Measurements from ENCODE around the gene CDKN1A.

DNA sequence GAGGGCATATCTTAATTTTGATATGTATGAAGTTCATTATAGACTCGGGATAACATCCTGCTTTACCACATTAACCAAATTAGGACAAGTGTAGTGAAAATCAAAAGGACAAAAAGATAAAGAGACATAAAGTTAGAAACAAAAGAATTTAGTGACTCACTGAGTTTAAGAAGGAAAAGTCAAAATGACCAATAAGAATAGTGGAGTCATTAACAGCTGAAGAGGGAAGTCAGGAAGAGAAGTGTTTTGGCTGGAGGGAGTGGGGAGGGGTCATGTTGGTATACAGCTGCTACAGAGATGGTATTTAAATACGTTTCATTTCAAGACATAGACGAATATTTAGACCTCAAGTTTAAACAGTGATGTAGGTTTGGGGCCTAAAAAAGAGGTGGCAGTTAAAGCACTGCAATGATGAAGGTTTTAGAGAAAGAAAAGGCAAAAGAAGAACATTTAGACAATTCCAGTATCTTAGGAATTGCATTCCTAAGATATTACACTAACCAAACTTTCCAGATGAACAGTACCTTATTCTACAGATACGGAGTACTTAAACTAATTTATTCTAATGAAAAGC, 10.6 kb downstream of the FKBP5 start:
- PRO-cap, result no peak

- PRO-cap, result bidirectional peak, plus-strand start at chr6:35687407, minus-strand start at chr6:35687360
Observed at GRCh38 chr6:35687185-35687456, 1.6 kb downstream of the FKBP5 start.

- PRO-cap, result no peak
Observed at GRCh38 chr6:35718384-35718878, 18.4 kb upstream of the ARMC12 start.

GRCh38 chr6:35719442-35720305, 17.2 kb upstream of the ARMC12 start:
- PRO-cap, result bidirectional peak, plus-strand start at chr6:35719993, minus-strand start at chr6:35720137

DNA sequence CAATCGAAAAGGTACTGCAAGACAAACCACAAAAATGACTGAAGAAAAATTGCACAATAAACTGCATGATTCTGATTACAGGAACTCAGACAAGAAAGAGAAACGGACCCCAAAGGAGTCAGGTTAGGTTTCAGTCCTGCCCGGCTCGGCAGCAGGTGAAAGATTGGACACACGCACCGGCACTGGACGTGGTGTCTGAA, 5.2 kb downstream of the SLC26A8 start:
- PRO-cap, result no peak

DNA sequence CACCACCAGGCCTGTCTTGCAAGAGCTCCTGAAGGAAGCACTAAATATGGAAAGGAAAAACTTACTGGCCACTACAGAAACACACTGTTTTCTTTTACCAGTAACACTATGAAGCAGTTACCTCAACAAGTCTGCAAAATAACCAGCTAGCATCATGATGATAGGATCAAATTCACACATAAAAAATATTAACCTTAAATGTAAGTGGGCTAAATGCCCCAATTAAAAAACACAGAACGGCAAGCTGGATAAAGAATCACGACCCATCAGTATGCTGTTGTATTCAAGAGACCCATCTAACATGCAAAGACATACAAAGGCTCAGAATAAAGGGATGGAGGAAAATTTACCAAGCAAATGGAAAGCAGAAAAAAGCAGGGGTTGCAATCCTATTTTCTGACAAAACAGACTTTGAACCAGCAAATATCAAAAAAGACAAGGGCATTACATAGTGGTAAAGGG, 45.1 kb upstream of the MAPK13 start:
- PRO-cap, result no peak

- PRO-cap, result bidirectional peak, plus-strand start at chr6:36118901, minus-strand start at chr6:36118619
Observed at GRCh38 chr6:36118343-36118963, 11.9 kb upstream of the MAPK13 start.

- PRO-cap, result bidirectional peak, plus-strand start at chr6:36131782, minus-strand start at chr6:36131694; bidirectional peak, plus-strand start at chr6:36131891, minus-strand start at chr6:36131806
Observed at GRCh38 chr6:36131583-36131952, 1.3 kb downstream of the MAPK13 start.

DNA sequence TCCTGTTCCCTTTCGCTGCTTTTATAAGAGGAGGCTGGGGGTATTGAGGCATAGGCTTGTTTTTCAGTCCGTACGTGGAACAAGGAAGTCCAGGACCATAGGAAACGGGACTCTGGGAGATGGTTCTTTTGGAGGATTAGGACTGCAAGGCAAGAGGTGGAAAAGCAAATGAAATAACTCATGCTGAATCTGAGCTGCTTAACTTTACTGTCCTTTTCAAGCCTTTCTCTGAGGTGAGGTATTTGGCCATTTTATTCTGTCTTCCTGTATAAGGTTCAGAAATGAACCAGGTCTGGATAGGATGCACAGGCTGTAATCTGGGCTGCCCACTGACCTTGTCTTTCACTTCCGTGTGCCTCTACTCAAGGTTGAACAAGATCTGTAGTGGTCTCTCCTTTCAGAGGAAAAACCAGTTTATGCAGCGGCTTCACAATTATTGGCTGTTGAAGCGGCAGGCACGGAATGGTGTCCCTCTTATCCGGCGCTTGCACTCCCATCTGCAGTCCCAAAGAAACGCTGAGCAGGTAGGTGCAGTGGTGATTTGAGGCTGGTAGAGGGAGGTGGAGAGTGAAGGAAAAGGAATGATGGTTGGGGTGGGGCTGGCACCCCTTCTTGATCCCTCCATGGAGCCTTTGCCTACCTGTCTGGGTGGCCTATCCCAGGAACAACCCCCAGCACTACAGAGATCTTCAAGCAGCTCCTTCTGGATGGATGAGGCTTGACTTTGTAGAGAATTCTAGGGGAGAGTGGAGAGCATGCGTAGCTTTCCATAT, 7.9 kb downstream of the BRPF3 start:
- PRO-cap, result no peak

DNA sequence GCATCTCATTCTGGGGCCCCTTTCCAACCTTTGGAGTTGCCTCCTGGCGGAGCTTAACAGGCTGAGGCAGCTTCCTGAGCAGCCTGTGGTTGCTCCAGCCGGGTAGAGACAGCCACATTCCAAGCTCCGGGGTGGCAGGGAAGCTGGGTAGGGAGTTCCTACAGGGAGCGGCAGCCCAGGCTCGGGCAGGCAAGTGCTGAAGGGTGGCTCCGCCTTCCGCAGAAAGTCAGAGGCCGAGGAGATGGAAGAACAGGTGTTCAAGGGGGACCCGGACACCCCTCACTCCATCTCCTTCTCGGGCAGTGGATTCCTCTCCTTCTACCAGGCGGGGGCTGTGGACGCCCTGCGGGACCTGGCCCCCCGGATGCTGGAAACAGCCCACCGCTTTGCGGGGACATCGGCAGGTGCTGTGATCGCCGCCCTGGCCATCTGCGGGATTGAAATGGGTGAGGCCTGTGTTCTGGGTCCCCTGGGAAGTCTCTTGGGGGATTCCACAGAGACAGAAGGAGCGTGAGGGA, 418 bp downstream of the PNPLA1 start:
- PRO-cap, result no peak

GRCh38 chr6:36360510-36360951, 23.8 kb upstream of the BNIP5 start:
- PRO-cap, result no peak

DNA sequence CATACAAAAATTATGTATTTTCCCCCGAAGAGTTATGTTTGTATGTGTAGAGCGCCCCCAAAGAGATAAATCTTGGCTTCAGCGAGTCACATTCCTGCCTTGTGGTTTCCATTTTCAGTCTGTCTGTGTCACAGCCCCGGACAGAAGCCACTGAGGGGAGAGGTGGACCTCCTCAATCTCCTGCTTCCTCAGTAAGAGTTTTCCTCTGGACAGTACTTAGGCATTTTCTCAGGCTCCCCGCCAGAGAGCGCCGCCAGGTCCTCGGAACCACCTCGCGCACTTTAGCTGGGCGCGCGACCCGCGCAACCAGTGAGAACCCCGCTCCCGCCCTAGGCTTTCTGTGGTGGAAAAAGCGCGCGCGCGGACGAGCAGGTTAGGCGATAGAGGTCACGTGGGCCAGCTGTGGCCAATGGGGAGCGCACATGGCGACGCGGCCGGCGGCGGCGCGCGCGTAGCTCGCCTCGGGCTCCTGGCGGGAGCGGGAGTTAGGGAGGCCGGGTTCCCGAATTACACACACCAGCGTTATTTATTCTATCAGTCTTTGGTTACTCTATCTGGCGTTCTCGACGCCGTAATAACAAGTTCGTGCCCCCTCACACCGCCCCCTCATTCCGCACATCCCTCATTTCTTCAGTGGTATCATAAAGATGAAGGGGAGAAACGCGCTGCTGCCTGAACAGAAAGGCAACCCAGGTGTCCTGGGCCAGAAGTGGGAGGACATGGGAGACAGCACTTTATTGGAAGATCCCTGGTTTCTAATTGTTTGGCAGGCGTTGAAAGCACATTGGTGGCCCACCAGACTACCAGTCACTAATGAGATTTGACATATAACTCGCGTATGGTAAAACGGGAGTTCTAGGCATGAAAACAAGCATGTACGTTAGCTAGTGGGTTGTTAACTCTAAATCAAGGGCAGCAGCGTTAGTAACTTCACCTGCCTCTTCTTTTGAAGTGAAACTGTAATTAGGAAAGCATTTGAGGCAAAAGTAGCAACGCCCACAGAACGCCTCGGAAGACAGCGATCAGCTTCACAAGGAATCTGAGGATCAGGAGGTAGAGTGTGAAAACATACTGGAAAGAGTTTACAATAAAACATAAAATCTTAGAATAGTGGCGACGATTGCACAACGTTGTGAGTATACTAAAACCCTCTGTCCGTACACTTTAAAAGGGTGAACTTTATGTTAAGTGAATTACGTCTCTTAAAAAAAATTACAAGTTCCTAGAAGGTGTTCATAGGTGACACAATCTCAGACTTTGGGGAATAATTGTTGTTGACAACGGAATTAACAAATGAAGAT, 19.1 kb downstream of the PXT1 start:
- PRO-cap, result bidirectional peak, plus-strand start at position 472 of the sequence, minus-strand start at position 340 of the sequence

DNA sequence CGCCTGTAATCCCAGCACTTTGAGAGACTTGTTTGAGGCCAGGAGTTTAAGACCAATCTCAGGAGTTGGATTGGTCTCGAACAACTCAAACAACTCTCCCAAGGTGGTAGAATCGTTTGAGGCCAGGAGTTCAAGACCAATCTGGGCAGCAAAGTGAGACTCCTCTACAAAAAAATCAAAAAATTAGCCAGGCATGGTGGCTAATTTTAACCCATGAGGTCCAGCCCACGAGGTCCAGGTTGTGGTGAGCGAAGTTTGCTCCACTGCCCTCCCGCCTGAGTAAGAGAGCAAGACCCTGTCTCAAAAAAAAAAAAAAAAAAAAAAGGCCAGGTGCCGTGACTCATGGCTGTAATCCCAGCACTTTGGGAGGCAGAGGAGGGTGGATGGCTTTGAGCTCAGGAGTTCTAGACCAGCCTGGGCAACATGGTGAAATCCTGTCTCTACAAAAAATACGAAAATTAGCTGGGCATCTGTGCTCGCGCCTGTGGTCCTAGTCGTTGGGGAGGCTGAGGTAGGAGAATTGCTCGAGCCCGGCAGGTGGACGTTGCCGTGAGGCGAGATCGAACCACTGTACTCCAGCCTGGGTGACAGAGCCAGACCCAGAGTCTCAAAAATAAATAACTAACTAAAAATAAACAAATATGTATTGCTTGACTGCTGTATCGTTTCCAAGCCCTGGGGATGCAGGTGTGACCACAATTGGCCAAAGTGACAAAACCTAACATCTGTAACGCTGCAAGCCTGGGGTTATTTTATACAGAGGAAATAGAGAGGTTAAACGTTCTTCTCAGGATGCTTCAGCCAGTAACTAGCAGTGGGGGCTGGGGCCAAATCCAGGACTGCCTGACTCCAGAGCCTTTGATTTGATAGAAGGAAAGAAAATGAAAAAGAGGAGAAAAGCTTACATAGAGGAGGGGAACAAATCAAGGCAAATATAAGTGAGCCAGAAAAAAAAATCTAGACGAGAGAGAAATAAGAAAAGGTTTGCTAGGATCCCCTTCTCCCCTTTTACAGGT, 2.1 kb upstream of the SRSF3 start:
- PRO-cap, result no peak

DNA sequence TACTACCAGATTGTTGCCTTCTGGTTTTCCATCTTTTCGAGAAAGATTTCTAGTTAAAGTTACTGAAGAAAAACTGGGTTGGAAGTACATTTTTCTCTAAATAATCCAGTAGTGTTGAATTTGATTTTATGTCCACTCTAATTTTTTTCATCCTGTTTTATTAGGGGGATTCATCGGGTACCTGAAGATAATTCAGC, 10.7 kb downstream of the SRSF3 start:
- PRO-cap, result no peak

DNA sequence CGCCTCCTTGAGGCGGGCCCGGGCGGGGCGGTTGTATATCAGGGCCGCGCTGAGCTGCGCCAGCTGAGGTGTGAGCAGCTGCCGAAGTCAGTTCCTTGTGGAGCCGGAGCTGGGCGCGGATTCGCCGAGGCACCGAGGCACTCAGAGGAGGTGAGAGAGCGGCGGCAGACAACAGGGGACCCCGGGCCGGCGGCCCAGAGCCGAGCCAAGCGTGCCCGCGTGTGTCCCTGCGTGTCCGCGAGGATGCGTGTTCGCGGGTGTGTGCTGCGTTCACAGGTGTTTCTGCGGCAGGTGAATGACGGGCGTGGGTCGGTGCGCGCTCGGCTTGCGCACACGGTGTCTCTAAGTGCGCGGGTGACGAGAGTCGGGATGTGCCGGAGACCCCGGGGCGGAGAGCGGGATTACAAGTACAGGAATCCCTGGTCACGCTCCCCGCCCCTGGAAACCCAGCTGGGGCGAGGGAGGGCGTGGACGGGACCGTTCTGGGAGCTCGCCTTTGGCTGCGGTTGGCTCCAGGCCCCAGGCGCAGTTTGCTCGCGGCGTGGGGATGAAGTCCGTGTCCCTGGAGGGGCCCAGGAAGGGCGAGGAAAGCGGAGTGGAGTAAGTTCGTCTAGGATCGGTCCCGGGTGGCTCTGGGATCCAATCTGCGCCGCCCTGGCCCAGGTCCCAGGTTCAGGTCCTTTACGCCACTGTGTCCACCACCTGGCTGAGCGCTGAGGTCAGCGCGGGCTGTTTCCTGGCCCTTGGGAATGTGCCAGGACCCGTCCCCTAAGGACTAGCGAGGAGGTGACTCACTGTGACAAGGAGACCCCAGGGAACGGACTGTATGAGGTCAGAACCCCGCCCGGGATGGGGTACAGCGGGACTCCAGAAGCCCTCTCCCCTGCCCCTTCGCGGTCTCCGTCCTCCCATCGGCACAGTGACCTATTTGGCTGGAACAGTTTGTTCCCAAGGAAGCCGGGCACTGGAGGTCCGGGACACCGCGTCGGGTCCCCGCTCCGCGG, at the start of gene CDKN1A:
TSS of gene CDKN1A (plus strand) at position 66 of the 1,004 bp plus-strand sequence.
- PRO-cap, result bidirectional peak, plus-strand start at position 66 of the sequence, minus-strand start outside the sequence; bidirectional peak, plus-strand start at position 835 of the sequence, minus-strand start at position 532 of the sequence; bidirectional peak, plus-strand start outside the sequence, minus-strand start at position 921 of the sequence

- PRO-cap, result no peak
Observed at GRCh38 chr6:36683336-36683798, 4.9 kb downstream of the CDKN1A start.

- PRO-cap, result no peak
Observed at GRCh38 chr6:36836393-36837191, 2.7 kb downstream of the CPNE5 start.

- PRO-cap, result no peak
Observed at GRCh38 chr6:36873832-36874250, 762 bp downstream of the PPIL1 start.

GRCh38 chr6:36888518-36889486, 3.0 kb downstream of the C6orf89 start:
- PRO-cap, result no peak

- PRO-cap, result no peak
Observed at GRCh38 chr6:36906280-36907068, 20.7 kb downstream of the C6orf89 start.

Measured in colic lymph node (tissue), 1 donor.